ENCODE measurements around a stretch of chr17.

DNA sequence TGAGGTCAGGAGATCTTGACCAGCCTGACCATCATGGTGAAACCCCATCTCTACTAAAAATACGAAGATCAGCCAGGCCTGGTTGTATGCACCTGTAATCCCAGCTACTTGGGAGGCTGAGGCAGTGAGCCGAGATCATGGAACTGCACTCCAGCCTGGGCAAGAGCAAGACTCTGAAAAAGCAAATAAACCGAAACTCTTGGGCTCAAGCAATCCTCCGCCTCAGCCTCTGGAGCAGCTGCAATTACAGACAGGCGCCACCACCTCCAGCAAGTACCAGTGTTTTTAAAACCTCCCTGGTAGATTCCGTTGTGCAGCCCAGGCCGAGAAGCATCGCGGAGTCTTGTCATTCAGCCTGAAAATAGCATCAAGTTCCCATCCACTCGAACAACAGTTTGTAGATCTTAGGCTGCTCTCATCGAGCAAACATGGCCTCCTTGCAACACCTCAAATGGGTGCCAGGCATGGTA is 18.2 kb downstream of the TMC6 start:
- RRBS = no CpG with 5 or more reads among the region's 11 CpGs

GRCh38 chr17:78125655-78126827 is 2.5 kb downstream of the TMC6 start:
- RRBS = no CpG with 5 or more reads among the region's 40 CpGs

- RRBS = 17% methylated on average over 25 of the region's 59 CpGs
Observed at GRCh38 chr17:78131876-78132713, 1.5 kb downstream of the TMC8 start.

DNA sequence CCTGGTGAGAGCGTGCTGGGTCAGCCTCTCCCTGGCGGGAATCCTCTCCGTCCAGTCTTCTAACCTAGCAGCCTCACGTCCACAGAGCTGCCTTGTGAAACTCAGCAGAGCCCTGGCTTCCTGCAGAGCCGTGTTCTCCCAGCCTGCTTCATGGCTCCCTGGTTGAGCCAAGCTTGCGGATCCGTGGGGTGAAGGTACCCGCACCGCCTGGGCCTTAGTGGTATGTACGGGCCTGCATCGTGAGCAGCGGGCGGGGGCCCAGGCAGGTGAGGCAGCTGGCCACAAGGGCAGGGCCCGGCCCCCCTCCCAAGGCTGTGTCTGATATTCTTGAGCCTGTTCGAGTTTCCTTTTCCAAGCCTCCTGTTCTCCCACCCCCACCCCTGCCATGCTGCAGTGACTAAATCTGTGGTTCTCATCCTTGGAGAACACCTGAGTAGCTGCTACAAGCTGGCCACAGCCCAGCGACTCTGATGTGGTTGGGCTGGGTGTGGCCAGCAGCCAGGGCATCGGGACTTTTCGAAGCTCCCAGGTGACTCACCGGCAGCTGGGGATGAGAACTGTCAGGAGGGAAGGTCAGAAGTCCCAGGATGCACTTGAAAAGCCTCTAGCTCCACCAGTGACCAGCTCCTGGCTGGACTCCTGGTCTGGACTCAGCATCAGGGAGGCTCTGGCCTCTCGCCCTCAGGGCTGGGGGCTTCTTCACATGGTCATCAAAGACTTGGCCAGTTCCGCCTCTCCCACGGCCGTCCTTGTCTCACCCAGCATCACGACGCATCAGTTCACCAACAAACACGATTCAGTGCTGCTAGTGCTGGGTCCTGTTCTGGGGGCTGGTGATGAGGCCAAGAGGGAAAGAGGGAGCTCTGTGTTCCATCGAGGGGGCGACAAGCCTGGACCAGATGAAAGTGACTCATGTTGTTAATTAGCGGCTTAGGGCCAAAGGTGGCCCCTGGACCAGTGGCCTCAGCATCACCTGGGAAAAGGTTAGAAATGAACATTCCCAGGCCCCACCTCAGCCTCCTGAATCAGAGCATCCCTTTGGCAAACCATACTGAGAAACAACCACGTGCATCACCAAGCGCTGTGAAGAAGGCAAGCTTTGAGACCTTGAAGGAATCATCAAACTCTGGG is 4.1 kb upstream of the C17orf99 start:
- RRBS = no CpG with 5 or more reads among the region's 31 CpGs

DNA sequence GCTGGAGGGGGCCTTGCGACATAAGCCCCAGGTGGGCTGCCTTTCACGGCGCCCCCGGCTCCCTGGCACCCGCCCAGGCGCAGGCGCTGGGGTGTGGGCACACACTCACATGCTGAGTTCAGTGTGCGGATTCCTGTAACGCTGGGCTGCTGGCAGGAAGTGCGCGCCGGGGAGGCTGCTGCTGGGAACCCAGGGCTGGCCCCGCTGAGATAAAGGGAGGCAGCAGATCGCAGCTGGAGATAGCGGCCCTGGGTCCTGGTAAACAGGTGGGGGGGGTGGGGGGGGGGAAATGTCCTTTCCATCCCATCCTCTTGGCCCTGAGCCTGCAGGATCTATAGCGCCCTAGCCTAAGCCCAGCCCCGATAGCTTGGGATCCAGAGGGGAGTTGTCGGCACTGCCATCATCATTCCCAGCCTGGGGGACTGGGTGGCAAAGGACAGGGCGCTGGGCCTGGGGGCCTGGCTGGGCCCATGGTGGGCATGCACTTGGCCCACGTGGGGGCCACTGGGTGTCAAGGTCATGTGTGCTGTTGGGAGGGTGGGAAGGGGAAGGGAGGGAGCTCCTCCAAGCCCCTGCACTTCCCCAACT is 27.3 kb downstream of the TMEM235 start:
- RRBS = no CpG with 5 or more reads among the region's 20 CpGs

DNA sequence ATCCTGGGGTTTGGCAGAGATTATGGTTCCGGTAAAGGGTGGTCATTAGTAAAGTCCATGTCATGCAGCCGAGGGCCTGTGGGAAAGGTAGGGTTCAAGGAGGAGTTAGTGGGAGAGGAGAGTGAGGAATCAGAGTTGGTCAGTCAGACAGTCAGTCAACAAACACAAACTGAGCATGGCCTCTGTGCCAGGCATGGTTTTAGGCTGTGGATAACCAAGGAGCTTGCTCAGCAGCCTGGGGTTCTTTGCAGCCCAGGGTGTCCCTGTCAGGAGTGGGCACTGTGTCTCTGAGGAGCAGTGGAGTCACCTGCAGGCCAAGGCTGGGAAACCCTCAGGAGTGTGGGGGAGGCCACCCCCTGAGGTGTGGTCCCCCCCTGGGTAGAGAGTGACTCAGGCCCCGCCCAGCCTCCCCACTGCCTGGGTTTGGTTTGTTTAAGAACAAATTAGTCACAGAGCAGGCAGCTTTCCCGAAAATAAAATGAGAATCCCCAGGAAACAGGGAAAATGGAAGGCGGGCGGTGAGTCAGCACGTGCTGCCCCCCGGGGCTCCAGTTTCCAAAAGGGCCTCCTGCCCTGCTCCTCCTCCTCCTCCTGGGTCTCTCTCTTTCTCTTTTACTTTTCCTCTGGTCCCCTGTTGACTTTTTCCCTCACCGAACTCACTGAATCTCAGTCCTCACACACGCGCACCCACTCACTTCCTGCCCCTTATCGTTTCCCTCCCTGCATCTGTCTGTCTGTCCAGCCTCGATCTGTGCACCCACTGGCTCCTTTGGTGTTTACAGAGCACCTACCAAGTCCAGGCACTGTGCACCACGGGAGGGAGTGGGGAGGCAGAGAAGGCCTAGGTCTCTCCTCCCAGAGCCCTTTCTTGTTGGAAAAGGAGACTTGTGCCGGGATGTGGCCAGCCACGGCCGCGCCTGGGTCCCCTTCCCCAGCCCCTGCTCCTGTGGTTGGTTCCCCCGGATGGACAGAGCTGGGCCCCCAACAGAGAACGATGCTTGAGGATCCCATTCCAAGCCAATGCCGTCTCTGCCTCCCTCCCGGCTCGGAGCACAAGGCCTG is 44.3 kb downstream of the SOCS3 start:
- RRBS = 33% methylated on average over 8 of the region's 23 CpGs

DNA sequence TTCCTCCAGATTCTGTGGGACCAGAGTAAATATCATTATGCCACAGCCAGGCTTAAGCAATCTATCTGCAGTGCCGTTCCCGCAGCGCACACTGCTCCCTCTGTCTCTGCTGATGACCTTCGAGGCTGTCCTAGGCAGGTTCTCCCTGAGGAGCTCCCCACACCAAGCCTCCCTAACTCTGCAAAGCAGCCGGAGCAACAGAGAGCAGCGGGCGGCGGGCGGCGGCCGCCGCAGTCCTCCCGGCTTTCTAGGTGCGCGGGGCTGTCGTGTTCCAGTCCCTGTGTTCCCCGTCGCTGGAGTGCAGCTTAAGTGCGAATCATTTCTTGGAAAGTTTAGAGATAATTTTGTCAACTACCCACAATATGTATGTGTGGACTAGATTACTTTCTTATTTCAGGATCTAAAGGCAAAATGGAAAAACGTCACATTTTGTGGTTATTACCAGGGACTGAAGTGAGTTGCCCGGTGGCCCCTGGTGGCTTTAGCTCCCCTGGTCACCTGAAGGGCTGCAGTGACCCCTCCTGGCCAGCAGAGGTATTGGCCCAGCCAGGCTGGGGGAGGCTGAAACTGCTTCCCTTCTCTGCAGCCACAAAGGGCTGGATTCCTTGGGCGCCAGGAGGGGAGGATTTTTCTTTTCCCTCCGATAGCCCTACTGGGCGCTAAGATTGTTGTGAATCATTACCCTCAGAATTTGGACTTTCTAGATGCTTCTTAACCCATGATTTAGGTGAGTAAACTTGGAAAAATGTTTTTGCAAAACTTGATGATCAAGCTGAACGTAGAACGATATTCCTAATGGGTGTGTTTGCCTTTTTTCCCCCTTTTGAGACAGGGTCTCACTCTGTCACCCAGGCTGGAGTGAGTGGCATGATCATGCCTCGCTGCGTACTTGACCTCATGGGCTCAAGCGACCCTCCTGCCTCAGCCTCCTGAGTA is 43.5 kb downstream of the PGS1 start:
- RRBS = 53% methylated on average over 9 of the region's 29 CpGs

GRCh38 chr17:78504988-78505414 is 72.2 kb downstream of the DNAH17 start:
- RRBS = no CpG with 5 or more reads among the region's 16 CpGs

DNA sequence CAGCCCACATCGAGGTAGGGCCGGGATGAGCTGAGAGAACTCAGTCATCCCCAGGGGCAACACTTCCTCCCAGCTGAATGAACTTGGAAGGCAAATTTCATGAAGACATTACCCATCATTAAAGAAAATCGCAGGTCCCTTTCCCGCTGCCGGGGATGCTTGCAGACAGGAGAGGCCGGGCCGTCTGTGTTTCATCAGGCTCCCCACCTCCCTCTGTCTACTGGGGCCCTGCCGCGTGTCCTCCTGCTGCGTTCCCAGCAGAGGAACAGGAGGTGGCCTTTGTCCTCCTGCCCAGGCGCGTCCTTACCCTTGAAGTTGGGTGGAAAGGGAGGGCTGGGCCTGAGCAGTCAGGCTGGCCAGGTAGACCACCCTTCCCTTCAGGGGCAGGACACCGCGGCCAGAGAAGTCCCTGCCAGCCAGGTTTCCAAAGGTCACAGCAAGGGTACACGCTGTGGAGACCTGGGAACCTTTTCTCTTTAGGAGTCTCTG is 11.4 kb upstream of the DNAH17 start:
- RRBS = no CpG with 5 or more reads among the region's 15 CpGs

- RRBS = no CpG with 5 or more reads among the region's 14 CpGs
Observed at GRCh38 chr17:78646668-78647602, 69.7 kb upstream of the DNAH17 start.

- RRBS = no CpG with 5 or more reads among the region's 11 CpGs
Observed at GRCh38 chr17:78665989-78666593, 88.9 kb upstream of the DNAH17 start.

GRCh38 chr17:78705968-78706759 is 75.9 kb downstream of the CYTH1 start:
- RRBS = no CpG with 5 or more reads among the region's 11 CpGs

GRCh38 chr17:78716616-78717730 is 65.1 kb downstream of the CYTH1 start:
- RRBS = 32% methylated on average over 5 of the region's 31 CpGs

GRCh38 chr17:78747777-78748647 is 34.1 kb downstream of the CYTH1 start:
- RRBS = no CpG with 5 or more reads among the region's 7 CpGs

- RRBS = no CpG with 5 or more reads among the region's 16 CpGs
Observed at GRCh38 chr17:78774342-78775537, 7.3 kb downstream of the CYTH1 start.

GRCh38 chr17:78779601-78780705 is 2.1 kb downstream of the CYTH1 start:
- RRBS = no CpG with 5 or more reads among the region's 10 CpGs

DNA sequence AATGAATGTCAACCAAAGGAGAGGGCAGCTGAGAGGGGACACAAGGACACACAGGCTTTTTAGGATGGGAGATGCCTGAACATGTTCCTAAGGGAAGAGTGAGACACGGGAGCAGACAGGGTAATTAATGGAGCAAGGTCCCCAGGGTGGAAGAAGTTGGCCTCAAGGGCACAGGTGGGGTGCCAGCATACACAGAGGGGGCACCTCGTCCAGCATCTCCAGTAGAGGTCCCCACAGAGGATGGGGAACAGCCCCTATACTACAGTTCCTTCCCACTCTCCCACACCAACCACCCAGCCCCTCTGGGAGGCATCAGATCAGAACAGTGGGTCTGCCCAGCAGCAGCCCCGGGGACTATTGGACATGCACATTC is 10.1 kb upstream of the CYTH1 start:
- RRBS = 85% methylated on average over 1 of the region's 3 CpGs

DNA sequence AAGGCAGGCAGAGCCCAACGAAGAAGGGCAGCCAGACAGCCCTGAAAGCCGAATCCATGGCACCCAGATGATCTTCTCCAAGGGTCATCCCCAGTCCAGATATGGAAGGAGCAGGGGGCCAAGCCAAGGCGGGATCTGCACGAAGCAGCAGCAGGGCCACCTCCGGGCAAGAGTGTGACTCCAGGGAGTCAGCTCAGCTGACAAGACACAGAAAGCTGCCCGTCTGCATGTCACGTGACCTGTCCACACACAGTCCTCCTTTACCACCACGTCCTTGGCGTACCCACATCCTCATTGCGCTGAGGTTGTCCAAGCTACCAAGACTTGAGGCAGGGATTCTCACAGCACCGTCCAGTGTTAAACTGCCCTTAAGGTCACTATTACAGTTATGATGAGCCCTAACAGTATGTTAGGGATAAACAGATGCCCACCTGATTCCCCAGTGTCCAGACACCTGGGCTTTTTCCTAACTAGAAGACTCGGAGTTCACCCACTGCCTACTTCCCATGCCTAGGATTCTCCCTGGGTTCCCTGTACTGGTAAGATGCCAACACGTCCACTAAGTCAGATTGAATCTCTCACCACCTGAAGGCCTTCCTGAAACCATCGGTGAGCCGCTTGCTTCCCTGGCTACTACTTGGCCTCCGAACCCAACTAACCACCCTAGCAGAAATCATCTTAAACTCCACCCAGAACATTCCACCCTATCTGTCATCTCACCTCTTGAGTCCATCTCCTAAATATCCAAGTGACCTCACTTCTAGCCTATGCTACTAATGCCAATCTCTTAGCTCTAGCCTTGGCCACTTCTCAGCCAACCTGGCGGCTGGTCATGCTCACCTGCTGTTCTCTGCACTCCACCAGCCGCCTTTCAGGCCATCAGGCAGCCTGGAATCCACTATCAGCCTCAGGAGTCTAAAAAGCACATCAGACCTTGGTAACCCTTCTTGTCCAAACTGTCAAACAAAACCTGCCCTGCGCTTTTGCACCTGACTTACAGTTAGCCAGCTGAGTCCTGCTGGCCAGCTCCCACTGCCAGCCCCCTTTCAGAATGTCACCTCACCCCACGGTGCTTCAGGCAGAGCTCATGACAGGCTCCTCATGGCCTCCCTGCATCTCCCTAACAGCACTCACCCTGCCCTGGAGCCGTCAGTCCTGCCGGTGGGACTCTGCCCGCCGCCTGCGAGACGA is 11.7 kb upstream of the CYTH1 start:
- RRBS = no CpG with 5 or more reads among the region's 26 CpGs

- RRBS = no CpG with 5 or more reads among the region's 8 CpGs
Observed at GRCh38 chr17:78806405-78806815, 24.3 kb upstream of the CYTH1 start.

DNA sequence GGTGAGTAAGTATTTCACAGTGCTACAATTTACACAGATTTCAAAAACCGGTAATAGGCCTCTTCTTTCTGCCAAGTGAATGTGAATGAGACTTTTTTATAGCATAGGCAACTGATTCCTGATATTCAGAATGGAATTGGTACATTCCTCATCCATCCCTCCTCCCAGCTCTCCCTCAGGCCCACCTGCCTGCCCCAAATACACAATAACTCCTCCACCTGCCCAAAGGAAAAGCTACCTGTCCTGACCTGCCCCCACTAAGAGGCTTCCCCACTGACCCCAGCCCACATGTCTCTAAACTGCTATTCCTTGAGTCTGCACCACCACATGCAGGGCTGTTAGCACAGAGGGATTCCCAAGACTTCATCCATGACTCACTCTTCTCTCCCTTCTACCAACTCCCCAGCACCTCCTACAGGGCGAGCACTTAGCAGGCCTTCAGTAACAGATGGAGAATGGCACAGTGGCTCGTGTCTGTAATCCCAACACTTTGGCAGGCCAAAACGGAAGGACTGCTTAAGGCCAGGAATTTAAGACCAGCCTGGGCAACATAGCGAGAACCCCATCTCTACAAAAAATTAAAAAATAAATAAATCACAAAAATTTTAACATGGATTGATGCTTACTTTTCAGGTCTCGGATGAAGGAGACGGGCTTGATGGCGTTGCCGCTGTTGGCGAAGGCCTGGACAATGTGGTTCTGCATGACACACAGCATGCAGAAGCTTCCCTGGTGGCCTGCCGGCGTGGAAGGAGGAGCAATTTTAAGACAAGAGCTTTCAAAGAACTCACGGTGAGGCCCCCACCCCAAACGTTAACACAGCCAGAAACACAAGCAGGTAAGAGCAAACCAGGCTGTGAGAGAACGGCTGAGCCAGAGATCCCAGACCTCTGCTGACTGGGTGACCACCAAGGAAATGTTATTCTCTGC is 12.1 kb downstream of the USP36 start:
- RRBS = no CpG with 5 or more reads among the region's 15 CpGs

Measured in cardiac fibroblast (primary cell).